Hair follicular keratinocyte (primary cell): Measurements from ENCODE around the genes MYO7A, GDPD4 and NDUFC2.

- RAMPAGE, long total RNA = no peak
These were observed 37.3 kb upstream of the ACER3 start for GRCh38 chr11:76823290-76824018.

GRCh38 chr11:77020025-77020761, 14.0 kb upstream of the B3GNT6 start:
- RAMPAGE, long total RNA = no peak

DNA sequence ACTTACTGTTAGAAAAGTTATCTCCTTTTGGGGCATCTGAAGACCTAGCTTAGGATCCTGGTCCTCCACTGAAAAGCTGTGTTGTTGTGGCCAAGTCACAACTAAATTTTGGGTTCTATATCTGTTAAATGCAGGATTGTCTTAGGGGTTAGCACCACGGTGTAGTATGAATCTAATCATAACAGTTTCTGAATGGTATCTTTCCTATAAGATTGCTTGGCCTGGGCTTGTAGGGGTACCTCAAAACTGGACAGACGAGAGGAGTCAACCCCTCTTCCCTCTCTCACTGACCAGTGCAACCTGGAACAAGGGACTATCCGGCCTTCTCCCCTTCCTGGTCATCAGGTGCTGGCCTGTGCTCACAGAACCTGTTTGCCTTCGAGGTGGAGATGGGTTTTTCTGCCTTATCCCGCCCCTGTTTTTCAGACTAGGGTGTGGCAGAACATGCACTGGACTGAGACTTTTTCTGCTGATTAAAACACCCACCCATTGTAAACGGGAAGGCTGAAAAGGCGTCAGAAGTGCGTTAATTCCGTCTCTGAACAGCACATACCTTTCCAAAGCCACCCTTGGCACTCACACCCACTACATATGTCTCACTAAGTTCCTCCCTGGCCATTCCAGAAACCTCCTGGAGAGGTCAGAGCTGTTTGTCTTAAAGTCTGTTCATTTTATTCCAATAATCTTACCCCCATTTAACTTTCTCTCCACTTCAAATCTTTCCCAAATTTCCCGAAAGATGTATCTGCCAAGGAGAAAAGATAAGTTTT, 4.4 kb upstream of the B3GNT6 start:
- RAMPAGE, long total RNA = no peak

DNA sequence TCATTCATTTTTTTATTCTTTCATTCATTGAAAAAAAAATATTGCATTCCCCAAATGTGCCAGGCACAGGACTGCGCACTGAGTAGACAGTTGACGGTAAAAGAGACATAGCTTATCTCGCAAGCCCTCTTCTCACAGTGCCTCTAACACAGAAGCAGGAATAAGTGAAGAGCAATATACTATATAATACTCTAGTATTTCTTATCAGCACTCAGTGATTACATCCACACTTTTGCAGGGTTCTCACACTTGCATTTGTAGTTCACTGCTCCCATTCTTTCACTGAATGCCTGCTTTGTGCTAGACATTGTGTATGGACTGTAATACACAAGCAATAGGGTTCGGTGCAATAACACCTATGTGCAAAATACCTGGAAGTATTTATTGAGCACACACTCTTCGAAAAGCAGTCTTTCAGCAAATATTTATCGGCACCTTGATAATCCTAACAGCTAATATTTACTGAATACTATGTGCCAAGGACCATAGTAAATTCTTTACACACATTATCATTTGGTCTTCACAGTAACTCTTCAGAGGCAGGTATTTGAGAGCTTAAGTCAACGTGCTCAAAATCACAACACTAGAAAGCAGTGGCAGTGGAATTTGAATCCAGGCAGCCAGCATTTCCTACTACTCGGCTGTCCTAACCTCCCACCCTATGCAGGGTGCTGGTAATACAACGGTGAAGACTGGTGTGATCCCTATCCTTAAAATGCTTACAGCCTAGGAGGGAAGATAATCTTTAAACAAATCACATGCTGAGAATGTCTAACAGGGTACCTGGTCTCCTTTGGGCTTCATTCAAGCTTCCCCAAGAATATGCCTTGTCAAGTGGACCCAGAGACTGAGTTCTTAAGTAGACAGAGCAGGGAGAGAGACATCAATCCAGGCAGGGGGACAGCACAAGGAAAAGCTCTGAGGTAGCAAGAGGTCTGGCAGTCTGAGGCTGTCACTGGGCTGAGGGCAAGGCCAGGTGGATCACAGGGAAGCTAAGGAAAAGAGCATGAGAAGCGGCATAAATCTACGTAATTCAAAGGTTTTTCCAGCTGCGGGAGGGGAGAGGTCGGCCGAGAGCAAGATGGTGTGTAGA, 2.3 kb downstream of the B3GNT6 start:
- RAMPAGE, long total RNA = no peak

DNA sequence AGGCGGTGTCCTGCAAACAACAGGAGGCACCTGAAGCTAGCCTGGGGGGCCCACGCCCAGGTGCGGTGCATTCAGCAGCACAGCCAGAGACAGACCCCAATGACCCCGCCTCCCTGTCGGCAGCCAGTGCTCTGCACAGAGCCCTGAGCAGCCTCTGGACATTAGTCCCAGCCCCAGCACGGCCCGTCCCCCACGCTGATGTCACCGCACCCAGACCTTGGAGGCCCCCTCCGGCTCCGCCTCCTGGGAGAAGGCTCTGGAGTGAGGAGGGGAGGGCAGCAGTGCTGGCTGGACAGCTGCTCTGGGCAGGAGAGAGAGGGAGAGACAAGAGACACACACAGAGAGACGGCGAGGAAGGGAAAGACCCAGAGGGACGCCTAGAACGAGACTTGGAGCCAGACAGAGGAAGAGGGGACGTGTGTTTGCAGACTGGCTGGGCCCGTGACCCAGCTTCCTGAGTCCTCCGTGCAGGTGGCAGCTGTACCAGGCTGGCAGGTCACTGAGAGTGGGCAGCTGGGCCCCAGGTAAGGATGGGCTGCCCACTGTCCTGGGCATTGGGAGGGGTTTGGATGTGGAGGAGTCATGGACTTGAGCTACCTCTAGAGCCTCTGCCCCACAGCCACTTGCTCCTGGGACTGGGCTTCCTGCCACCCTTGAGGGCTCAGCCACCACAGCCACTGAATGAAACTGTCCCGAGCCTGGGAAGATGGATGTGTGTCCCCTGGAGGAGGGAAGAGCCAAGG, at the start of gene MYO7A:
Gene MYO7A, plus strand, starts transcription at position 281 of the 743 bp plus-strand sequence.
- RAMPAGE, long total RNA = no peak

GRCh38 chr11:77301380-77301825, at the start of gene GDPD4:
GDPD4 (minus strand) TSS chr11:77301686.
- RAMPAGE, long total RNA = no peak

DNA sequence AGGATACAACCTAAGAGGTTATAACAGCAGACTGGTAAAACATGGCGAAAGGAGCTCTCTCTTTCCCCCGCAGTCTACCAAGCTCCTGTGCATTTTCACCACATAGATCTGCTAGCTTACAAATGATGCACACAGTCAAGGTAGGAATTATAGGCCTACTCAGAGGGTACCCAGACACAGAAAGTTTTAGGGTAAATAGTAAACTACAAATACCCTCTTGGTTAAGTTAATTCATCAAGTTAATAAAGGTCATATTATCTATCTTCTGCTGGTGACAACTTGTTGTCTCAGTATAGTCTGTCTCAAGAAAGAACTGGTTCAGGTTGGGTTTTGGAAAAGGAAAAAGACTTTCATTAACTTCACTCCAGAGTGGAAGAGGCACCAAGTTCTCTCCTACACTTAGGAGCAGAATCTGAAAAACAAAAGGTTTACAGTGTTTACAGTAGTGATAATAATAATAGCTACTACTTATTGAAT, 21.3 kb downstream of the CLNS1A start:
- RAMPAGE, long total RNA = no peak

GRCh38 chr11:77885992-77886809, 65.3 kb downstream of the AAMDC start:
- RAMPAGE, long total RNA = no peak

DNA sequence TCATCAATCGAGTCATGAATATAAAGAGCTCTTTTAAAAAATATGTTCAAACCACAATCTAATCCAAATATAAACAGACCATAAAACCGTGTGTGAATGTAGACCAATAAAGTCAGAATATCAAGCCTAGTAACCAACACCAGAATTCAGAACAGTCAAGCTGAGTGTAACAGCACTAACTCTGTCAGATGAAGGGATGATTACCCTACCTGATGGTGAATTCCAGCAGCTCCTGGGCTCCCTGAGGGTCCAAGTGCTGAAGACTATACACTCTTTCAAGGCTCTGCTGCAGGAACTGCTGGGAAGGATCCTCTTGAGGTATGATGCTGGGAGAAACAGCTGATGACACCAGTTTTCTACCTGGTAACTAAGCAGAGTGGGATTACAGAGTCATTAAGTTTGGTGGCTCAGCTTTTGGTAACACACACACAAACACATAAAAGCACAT, 75.8 kb downstream of the INTS4 start:
- RAMPAGE, long total RNA = no peak

DNA sequence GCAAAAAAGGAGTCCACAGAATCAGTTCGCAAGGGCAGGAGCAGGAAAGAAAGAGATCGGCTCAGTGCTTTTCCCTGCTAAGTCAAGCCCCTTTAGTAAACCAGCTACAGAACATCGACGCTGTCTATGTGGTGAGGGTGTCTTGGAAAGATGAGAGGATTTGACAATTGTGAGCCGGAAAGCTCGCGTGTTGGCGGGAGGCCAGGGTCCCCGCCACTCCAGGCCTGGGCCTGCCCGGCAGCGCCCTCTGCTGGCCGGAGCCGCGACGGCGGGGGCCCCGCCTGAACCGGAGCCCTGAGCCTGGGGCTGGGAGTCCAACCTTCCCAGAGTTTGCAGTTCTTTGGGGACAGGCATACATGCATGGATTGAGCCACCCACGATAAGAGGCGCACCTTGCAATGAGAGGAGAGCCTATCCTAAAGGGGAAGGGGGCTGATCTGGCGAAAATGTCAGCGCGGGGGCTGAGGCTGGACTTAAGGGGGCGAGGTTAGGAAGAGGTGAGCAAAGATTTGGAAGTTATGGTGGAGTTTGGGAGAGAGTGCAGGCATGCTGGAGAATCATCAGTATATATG, 17.4 kb upstream of the THRSP start:
- RAMPAGE, long total RNA = no peak

- RAMPAGE, long total RNA = no peak
These were observed 1.2 kb downstream of the NDUFC2 start for GRCh38 chr11:78078454-78078852.

DNA sequence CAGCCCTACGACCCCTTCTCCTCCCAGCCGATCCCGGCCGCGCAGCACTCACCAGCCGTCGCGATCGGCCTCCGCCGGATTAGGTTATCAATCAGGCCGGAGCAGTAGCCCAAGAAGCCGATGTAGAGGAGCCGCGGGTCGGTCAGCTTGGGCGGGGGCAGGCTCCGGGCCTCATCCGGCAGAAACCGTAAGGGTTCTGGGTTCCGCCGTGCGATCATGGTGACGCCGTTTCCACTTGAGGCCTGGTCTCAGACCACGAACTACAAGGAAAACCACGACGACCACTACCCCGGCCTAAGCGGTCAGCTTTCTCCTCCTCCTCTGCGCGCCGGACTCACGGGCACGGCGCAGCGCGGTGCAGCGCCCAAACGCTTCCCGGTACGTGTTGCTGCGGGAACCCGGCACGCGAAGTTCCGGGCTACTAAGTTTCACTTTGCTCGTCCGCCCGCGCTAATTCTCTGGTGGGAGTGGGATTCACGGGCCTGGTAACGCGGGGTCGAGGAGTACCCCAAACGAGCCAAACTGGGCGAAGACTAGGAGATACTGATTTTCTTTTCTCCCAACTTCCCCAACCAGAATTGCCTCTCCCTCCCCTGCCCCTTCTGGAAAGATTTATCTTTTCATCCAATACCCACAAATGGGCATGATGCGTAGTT, at the start of gene NDUFC2:
Gene NDUFC2, minus strand, starts transcription at position 336 of the 656 bp plus-strand sequence.
- RAMPAGE, long total RNA = start-site peak on the minus strand centred at position 332 of the sequence, 31 bp wide, 1,978 and 979 reads in 2 replicates

- RAMPAGE, long total RNA = no peak
These were observed 1.2 kb upstream of the NDUFC2 start for GRCh38 chr11:78080589-78081463.

DNA sequence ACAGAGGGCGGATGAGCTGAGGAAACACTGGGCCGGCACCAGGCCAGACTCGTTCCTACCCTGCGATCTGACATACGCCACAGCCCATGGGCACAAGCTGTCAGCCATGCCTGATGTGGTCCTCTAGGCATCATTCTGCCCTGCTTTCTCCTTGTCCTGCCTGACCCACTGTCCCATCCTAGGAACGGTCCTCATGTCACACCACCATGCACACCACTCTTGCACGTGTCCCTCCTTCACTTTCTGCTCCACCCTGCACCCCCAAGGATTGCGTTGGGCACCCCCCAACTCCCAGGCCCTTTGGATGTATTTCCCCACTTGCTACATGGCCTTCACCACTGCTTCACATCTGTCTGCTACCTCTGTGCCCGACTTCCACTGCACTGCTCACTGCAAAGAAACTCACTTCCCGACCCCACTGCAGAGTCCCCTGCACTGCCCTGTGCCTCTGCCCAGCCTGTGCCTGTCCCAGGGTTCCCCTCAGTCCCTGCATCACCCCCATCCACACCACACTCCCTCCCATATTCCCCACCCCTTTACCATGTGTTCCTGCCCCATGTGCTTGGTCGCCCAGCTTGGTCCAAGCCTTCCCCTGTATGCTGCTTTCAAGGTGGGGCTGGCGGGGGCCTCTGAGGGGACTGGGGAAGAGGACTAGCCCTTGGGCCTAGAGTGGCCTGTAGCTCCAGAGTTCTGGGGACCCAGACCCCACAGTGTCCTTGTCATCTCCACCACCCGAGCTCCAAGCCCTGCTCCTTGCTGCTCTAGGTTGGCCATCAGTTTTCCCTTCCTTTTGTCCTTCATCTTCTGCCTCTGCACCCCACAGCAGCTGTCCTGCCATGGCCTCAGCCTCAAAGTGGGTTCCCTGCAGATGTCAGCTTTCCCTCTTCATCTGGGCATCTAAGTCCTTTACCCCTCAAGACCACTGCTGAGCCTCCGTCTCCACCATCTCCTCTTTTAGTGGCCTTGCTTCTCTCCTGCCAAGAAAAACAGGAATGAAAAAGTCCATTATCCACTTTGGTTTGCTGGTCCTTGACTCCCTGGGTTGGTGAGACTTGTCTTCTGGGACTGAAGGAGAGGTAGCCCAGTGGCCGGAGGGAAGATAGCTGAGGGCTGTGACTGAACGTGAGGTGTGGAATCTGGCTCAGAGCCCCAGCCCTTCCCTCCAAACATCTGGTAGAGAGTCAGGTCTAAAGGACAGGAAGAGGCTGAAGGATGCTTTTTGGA, 29.5 kb downstream of the USP35 start:
- RAMPAGE, long total RNA = no peak

- RAMPAGE, long total RNA = no peak
These were observed 52.3 kb downstream of the GAB2 start for GRCh38 chr11:78365007-78366011.

- RAMPAGE, long total RNA = no peak
These were observed 46.9 kb downstream of the GAB2 start for GRCh38 chr11:78370592-78371262.

- RAMPAGE, long total RNA = no peak
These were observed 40.8 kb downstream of the GAB2 start for GRCh38 chr11:78376799-78377296.

GRCh38 chr11:78423018-78423629, 5.5 kb upstream of the GAB2 start:
- RAMPAGE, long total RNA = no peak

DNA sequence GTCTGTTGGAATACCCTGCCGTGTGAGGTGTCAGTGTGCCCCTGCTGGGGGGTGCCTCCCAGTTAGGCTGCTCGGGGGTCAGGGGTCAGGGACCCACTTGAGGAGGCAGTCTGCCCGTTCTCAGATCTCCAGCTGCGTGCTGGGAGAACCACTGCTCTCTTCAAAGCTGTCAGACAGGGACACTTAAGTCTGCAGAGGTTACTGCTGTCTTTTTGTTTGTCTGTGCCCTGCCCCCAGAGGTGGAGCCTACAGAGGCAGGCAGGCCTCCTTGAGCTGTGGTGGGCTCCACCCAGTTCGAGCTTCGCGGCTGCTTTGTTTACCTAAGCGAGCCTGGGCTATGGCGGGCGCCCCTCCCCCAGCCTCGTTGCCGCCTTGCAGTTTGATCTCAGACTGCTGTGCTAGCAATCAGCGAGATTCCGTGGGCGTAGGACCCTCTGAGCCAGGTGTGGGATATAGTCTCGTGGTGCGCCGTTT, 108.4 kb upstream of the NARS2 start:
- RAMPAGE, long total RNA = no peak

GRCh38 chr11:79197287-79197585, 243.6 kb downstream of the TENM4 start:
- RAMPAGE, long total RNA = no peak